ENCODE data around the gene DLK1.

DNA sequence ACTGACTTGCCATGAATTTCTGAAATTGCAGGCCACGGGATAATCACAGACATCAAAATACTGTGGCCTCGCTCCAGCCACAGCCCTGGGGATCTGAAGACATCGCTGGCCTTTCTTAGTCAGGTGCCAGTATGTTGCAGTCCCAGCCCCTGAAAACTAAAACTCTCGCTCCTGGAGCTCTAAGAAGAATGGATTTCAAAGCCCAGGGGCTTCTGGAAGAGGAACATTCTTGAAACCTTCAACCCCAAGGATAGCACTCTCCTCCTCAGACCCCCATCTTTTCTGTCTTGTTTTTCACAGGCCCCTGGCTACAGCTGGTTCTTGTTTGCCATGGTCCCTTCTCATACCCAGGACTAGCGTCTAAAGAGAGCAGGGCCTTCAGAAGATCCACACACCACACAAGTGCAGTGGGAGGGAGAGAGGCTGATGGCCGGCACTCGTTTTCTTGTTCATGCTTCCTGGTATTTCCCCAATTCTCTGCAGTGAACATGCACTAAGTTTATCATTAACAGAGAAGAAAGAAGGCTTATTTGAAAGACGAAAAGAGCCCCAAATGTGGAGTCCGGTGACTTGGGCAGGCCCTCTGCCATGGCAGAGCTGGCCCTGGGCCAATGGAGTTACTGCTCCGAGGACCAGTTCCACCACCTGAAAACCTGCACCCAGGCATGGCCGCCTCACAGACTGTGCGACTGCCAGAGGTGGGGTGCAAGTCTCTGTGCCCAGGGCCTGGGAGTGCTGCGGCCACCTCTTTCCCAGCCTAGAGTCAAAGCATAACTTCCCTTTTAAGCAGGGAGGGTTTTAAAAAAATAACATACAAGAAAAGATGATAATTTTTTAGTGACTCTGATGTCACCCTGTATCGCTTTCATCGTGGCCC is 25.0 kb downstream of the DEGS2 start:
- RRBS, 2 experiments, result no CpG with 5 or more reads among the region's 15 CpGs

GRCh38 chr14:100144826-100145716 is 14.4 kb downstream of the DEGS2 start:
- RRBS, 2 experiments, result 59 to 72% methylated on average over 4 to 5 of the region's 24 CpGs

DNA sequence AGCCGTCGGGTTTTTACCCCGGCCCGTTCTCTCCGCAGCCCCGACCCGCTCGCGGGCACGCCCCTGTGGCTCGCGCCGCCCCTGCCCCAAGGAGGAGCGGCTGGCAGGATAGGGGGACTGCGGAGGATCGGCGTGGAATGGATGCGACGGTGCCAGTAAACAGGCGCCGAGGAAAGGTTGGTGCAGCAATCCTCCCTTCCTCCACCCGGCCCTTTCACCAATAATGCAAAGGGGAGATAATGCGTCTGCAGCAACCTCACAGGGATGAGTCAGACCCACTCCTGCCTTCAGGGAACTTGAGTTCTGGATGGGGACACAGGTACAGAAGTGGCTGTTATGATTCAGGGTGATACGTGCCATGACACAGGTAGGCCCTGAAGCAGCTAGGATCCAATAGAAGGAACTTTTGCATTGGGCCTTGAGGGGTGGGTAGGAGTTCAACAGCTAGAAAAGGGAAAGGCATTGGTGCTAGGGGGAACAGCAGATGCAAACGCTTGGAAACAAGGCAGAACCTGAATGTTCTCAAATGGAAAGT is 578 bp upstream of the DEGS2 start:
- RRBS, 2 experiments, result 11 to 17% methylated on average over 3 of the region's 25 CpGs

GRCh38 chr14:100239825-100241026 is 1.3 kb downstream of the YY1 start:
- RRBS, 2 experiments, result 1 to 5% methylated on average over 55 of the region's 133 CpGs

GRCh38 chr14:100278511-100279344 is 27.5 kb downstream of the SLC25A29 start:
- RRBS, 2 experiments, result 81% methylated on average over 4 of the region's 12 CpGs; no CpG with 5 or more reads in 1 of the 2 experiments

- RRBS, 2 experiments, result no CpG with 5 or more reads among the region's 15 CpGs
Observed at GRCh38 chr14:100346267-100347103, 23.3 kb downstream of the SLC25A47 start.

DNA sequence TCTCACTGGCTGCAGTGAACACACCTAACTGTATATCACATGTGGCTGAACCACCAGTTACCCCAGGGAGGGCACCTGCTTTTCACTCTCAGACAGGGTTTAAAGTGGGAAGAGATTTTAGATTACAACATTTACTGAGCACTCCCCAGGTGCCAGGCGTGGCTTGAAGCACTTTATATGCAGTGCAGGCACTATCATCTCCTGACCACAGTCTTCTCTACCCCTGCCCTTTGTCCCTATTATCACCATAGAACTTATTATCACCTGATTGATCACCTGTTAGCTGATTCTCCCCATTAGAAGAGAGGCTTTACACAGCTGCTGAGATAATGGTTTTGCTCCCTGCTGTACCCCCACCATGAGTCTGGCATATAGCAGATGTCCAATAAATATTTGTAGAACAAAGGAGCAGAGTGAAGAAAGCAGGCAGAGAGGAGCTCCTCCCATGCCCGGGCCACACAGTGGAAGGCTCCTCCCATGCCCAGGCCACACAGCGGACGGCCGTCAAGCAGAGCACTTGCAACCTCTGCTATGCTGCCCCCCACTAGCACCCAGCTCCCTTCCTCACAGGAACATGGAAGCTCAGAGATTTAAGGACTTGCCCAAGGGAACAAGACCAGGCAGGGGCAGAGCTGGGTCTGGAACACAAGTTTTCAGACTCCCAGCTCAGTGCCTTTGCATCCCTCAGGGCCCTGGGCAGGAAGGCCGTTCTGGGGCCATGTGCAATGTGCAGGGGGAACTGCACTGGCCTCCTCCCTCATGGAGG is 25.9 kb downstream of the WARS1 start:
- RRBS, 2 experiments, result no CpG with 5 or more reads among the region's 6 CpGs

DNA sequence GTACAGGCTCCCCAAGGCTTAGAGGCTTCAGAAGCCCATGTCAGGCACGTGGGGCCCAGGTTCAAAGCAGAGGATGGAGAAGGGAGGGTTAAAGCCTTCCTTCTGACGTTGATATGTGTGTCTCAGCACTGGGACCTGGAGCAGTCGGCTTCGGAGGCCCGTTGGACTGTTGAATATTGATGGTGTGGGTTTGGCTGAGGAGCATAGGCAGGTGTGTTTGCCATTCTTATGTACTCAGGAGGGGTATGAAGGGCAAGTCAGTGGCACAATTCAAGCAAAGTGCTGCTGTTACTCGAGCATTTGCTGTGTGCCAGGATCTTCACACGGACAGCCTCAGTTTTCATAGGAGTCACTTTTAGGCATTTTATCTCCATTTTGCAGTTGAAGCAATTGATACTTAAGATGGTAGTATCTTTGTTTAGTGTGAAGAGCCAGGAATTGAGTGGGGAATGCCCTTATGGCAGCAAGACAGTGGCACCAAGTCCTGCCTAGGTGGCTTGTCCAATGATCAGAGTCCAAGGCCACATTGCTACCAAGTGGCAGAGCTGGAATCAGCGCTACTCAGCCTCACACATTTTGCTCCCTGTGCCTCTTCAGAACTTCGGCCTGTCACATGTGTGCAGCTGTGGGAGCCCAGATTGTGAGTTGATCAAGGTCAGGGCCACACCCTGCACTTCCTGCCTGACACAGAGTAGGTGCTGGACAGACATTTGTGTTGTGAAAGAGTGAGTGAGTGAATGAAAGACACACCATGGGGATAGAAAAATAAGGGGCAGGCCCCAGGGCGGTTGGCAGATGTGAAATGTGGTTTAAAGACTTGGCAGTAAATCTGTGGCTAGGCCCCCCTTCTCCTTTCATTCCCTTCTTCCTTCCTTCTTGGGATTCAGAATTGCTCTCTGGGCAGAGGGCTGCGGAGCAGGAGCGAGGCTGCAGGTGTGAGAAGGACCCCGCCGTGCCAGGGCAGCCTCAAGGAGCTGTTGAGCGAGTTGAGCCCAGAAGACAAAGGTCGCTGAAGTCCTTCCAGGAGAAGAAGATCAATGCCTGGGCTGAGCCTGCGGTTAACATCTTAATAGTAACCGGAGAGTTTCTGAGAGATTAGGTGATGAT is 30.1 kb downstream of the WDR25 start:
- RRBS, 2 experiments, result no CpG with 5 or more reads among the region's 18 CpGs

- RRBS, 2 experiments, result no CpG with 5 or more reads among the region's 1 CpG
Observed at GRCh38 chr14:100434246-100434655, 58.0 kb downstream of the WDR25 start.

GRCh38 chr14:100726416-100727409 is at the start of gene DLK1:
Gene DLK1 (plus strand): TSS chr14:100726892.
- RRBS, 2 experiments, result 55 to 65% methylated on average over 35 to 37 of the region's 114 CpGs

DNA sequence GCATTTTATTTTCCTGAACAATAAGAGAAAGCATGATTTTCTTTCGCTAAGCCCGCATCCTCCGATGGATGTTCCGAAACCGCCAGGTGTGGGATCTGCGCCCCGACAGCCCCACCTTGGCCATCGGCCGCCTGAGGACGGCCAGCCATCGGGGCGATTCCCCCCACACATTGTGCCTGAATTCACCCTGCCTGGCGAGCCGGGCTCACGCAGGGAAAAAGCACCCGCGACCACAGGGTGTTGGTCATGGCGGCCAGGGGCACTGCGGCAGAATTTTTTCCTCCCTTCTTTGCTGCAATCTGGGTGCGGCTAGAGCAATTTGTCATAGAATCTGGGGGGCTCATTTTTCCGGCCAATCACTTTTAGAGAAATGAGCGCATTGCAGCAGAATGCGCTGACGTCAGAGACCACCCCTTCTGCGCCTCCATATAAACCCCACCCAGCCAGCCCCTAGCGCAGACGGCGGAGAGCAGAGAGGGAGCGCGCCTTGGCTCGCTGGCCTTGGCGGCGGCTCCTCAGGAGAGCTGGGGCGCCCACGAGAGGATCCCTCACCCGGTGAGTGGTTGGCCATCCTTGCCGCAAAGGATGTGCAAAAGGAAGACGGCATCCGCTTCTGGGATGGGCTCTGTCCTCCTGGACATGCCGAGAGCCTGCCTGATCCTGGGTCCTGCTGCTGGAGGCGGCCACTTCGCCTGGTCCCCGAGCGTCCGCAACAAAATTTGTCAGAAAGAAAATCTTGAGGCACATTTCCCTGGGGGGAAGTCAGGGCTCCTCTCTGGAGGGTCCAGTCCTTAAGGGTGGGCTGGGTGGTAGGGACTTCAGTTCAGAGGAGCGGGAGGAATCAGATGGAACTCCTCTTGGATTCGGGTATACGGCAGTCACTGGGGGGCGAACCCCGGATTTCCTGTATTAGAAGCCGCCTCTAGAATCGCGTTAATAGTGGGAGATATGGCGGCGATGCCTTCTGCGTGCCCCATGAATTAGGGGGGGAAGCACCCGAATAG is 77.6 kb downstream of the RTL1 start:
- RRBS, 2 experiments, result 8% methylated on average over 4 of the region's 57 CpGs; no CpG with 5 or more reads in 1 of the 2 experiments

- RRBS, 2 experiments, result no CpG with 5 or more reads among the region's 27 CpGs
Observed at GRCh38 chr14:100831692-100832730, 71.5 kb downstream of the RTL1 start.

DNA sequence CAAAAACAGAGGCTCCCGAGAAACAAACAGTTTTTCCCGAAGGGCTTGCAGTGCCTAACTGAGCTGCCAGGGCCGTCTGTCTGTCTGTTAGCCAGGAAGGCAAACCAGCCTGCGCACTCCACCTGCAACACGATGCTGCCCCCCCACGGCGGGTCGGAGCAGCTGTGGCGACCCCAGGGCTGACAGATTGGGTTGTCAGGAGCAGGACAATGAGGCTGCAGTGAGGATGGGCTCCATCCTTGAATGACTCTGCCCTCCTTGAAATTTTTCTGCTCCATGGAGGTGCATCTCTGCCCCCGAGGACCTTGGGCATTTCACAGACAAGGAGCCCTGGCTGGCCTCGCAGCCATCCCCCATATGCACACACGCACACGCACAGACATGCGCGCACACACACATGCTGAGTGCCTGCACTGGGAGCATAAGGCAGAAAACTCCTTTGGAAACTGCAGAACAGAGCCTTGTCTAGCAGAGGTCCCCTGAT is 2.6 kb downstream of the RTL1 start:
- RRBS, 2 experiments, result no CpG with 5 or more reads among the region's 15 CpGs

GRCh38 chr14:101074394-101074752 is 170.9 kb upstream of the RTL1 start:
- RRBS, 2 experiments, result no CpG with 5 or more reads among the region's 5 CpGs

DNA sequence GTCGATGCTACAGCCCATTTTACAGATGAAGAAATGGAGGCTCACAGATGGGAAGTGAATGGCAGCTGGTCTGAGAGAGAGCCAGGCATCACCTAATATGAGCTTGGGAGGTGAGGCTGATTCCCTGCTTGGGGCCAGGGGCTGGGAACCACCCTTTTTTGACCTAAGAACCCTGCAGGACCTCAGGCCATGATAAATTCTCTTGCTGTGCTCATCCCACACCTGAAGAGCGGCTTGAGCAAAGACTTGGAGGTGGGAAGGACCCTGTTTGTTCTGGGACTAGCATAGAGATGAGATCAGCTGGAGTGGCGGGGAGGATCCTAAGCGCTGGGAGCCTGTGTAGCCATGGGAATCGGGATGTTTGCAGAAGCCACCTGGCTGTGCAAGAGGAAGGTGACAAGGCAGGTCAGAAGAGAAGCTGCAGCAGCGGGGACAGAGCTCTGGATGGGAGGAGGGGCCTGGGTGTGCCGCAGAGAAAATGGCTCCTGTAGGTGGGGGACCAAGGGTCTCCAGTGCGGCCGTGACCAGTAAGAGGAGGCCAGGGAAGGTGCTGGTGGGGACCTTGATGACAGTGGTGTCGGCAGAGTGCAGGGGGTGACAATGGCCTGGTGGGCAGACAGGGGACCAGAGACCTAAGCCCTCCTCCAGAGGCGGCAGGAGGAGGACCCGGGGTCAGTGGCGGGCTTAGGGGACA is 206.4 kb upstream of the RTL1 start:
- RRBS, 2 experiments, result no CpG with 5 or more reads among the region's 13 CpGs

DNA sequence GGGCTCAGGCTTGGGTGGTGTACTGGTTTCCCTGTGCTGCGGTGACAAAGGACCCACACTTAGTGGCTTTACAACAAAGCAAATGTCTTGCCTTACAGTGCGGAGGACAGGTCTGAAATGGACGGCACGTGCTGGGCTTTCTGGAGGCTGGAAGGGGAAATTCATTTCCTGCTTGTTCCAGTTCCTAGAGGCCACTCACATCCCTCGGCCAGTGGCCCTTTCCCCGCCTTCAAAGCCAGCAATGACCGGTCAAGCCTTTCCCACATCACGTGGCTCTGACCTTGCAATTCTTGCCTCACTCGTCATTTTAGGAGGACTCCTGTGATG is 298.2 kb upstream of the RTL1 start:
- RRBS, 2 experiments, result no CpG with 5 or more reads among the region's 9 CpGs

DNA sequence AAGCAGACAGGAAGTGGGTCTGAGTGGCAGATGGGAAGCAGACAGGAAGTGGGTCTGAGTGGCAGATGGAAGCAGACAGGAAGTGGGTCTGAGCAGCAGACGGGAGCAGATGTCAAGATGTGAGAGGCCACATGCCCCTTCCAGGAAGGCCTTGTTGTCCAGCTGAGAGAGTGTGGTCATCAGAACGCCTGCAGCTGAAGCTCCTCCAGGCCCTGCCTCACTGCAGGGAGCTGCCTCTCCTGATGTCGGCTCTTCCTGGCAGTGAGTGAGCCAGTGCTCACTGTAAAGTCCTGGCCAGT is 165.2 kb upstream of the PPP2R5C start:
- RRBS, 2 experiments, result no CpG with 5 or more reads among the region's 3 CpGs

DNA sequence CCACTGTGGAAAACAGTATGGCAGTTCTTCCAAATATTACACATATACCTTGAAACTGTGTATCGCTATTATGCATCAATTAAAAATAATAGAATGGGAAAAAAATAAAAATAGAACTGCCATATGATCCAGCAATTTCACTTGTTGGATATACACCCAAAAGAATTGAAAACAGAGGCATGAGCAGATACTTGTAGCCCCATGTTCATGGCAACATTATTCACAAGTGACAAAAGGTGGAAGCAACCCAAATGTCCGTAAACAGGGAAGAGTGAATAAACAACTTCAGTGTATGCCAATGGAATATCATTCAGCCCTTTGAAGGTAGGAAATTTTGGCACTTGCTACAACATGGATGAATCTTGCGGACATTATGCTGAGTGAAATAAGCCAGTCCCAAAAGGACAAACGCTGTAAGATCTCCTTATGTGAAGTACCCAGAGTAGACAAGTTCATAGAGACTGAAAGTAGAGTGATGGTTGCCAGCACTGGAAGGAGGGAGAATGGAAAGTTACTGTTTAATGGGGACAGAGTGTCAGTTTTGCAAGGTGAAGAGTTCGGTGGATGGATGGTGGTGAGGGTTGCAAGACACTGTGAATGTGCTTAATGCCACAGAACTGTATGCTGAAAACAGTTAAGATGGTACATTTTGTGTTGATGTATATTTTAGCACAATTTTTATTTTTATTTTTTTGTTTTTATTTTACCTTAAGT is 44.1 kb downstream of the PPP2R5C start:
- RRBS, 2 experiments, result no CpG with 5 or more reads among the region's 5 CpGs

- RRBS, 2 experiments, result no CpG with 5 or more reads among the region's 12 CpGs
Observed at GRCh38 chr14:101816004-101816631, 54.6 kb downstream of the PPP2R5C start.

GRCh38 chr14:101823377-101824161 is 62.1 kb downstream of the PPP2R5C start:
- RRBS, 2 experiments, result no CpG with 5 or more reads among the region's 14 CpGs

All from Panc1 (cell line).